ENCODE measurements around a stretch of chr3.

- PRO-cap = no peak
Observed at GRCh38 chr3:58486939-58487614, 4.8 kb upstream of the KCTD6 start.

DNA sequence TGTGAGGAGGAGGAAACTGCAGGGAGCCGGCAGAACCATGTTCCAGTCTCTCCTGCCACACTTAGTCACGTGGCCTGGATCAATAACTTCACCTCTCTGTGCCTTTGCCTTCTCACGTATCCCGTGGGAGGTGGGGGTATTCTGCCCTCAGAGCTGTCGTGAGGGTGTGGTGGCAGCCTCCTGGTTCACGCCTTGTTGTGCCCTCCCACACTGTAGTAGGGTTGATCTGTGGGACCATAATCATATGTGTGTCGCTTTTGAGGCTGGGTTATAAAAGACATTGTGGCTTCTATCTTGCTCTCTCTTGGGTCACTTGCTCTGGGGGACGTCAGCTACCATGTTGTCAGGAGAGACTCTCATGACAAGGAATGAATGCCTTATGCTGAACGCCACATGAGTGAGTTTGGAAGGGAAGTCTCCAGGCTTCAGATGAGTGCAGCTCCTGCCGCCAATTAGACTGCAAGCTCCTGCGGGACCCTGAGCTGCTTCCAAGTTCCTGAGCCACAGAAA lies 4.2 kb upstream of the KCTD6 start:
- PRO-cap = unidirectional peak, minus-strand start at position 54 of the sequence

GRCh38 chr3:58522309-58522746 lies 14.7 kb downstream of the ACOX2 start:
- PRO-cap = no peak

DNA sequence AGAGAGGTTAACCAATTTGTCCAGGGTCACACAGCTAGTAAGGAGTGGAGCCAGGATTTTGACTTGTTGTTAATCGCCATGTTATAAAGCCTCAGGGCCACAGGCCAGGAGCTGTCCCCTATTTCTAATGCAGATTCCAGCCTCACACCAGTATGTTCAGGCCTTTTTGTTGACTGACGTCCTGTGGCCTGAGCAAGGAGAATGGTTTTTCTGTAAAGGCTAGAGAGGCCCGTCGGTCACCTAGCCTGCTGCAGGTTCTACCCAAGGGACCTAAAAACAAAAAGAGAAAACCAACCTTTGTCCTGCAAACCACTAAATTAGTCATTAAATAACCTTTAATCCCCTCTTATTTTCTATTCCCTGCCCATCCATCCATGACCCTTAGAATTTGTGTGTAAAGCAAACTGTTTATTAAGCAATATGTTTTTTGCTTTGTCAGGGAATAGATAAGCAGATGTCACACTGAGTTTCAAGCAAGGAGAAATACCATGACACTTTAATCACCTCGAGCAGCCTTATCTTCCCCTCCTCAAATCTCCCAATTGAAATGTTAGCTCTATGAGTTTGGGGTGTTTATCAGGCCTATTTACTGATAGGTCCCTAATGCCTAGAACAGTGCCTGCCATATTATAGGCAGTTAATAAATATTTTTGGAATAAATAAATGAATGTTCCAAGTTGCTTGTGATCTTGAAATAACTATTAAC lies 14.0 kb downstream of the ACOX2 start:
- PRO-cap = no peak

DNA sequence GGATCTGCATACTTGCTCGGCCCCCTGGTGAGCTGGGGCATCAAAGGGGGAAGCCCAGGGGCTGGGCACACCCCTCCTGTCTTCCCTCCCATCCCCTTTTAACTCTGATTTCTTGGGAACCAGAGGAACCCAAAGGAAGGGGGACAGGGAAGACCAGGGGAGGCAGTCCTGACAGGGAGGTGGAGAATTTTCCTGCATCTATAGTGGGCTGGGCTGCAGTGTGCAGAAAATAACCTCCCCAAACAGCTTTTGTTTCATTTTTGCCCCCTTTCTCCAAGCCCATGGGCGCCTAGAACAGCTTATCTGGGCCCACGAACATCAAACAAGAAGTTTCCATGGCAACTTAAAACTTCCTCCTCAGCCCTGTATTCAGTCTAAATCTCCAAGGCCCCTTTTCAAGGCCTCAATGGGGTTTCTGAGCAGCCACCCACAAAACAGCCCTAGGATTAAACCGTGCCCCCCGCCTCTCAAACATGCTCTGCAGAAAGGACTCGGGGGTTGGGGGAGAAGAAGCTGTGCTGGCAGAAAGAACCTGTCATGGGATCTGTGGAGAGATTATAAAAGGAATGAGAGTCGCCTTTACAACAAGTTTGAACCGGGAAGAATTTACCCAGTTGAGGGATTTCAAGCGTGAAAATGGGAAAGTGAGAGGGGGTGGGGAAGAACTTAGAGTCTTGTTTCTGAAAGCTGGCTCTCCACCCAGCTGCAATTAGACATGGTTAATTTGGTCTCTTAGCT lies 4.1 kb upstream of the FAM107A start:
- PRO-cap = no peak

DNA sequence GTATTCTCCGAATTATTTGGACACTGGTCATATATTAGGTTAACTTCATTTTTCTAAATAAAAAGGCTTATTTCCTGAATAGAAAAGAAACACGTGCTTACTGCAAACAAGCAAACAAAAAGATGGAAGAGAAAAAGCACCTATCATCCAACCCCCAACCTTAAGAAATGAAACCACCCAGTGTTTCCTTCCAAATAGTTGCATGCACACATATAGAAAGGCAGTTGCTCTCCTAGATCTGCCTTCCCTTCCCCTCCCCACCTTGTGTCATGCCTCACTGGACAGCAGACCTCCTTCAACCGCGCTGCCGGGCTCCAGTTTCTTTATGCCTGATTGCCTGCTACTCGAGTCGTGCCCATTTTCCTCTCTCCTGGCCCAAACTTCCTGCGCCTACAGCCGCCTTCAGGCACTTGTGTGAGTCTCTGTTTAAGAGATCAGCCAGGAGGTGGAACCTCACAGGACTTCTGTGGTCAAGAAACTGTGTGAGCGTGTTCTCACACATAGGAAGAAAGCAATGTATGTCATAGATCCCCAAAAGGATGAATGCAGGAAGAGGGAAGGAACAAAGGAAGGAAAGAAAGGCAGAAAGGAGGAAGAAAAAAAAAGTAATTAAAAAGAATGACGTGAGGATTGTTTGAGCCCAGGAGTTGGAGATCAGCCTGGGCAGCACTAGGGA lies 8.8 kb upstream of the FAM107A start:
- PRO-cap = no peak

DNA sequence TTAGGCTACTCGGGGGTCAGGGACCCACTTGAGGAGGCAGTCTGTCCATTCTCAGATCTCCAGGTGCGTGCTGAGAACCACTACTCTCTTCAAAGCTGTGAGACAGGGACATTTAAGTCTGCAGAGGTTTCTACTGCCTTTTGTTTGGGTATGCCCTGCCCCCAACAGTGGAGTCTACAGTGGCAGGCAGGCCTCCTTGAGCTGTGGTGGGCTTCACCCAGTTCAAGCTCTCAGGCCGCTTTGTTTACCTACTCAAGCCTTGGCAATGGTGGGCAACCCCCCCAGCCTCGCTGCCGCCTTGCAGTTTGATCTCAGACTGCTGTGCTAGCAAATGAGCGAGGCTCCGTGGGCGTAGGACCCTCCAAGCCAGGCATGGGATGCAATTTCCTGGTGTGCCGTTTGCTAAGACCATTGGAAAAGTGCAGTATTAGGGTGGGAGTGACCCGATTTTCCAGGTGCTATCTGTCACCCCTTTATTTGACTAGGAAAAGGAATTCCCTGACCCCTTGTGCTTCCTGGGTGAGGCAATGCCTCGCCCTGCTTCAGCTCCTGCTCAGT lies 310.5 kb upstream of the CFAP20DC start:
- PRO-cap = no peak

DNA sequence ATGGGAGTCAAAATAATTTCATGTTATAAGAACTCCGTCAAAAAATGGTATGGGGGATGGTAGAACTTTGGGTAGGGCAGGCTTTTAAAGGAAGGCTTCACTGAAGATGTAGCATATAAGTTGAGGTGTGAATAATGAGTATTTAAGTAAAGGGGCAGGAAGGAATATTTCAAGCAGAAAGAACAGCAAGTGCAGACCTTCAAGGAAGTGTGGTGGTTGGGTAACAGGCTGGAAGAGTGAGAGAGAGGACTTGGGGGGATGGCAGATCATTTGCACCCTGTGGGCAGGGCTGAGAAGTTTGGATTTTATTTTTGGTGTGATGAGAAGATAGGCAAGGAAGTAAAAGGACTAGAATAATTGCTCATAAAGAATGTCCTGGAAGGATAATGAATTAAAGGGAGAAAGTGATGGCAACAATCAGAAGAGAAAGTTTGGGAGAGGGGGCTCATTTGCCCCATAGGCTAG lies 709.2 kb upstream of the CFAP20DC start:
- PRO-cap = no peak

GRCh38 chr3:60081689-60082131 lies 1031.9 kb upstream of the CFAP20DC start:
- PRO-cap = no peak

- PRO-cap = no peak
Observed at GRCh38 chr3:60360600-60361576, 890.4 kb downstream of the FHIT start.

DNA sequence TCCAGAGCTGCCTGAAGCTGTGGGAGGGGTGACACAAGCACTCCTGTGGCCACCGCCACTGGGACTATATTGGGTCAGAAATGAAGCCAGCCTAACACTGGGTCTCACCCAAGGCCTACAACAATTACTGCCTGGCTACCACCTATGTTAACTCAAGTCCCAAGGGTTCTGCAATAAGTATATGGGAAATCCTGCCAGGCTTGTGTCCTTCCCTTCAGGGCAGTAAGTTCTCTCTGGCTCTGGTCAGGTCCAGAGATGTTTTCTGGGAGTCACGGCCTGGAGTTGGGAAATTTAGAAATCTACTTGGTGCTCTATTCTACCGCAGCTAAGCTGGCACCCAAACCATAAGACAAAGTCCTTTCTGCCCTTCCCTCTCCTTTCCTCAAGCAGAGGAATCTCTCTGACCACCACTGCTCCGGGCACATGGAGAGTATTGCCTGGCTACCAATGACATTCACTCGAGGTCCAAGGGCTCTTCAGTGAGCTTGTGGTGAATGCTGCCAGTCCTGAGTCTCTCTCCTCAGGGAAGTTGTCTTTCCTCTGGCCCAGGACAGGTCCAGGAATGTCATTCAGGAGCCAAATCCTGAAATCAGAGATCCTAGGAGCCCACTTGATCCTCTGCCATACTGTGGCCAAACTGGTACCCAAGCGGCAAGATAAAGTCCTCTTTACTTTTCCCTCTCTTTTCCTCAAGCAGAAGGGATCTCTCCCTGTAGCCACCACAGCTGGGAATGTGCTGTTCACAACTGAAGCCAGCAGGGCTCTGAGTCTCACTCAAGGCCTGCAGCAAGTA lies 781.0 kb downstream of the FHIT start:
- PRO-cap = no peak

DNA sequence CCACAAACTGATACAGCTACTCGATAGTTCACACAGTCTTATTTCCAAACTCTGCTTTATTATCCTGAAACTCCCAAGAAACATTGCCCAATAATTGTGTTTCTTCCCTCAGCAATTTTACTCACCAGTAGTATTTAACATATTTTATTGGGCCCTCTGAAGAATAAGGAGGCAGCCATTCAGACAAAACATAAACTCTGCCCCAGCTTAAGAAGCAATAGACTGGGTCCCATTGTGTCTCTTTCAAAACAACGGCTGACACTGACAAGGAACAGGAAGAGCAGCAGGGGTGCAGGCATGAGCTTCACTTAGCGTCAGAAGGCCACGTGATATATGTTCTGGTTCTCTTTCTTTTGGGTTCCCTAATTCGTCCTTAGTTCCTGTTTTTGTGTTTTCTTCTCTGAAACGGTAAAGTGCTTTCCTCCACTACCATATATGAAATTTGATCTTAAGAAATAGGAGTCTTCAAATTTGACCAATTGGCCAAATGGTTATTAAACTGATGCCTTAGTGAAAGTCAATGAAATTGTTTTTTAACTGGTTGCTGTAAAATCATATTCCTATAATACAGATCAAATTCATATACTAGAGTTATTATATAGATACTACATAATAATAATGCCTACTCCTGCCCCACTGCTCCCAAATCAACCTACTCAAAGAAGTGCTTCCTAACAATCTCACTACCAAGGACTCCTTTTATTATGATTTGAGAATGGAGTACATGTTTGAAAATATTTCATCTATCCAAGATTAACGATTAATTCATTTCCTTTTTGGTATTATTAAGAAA lies 242.1 kb downstream of the FHIT start:
- PRO-cap = no peak

DNA sequence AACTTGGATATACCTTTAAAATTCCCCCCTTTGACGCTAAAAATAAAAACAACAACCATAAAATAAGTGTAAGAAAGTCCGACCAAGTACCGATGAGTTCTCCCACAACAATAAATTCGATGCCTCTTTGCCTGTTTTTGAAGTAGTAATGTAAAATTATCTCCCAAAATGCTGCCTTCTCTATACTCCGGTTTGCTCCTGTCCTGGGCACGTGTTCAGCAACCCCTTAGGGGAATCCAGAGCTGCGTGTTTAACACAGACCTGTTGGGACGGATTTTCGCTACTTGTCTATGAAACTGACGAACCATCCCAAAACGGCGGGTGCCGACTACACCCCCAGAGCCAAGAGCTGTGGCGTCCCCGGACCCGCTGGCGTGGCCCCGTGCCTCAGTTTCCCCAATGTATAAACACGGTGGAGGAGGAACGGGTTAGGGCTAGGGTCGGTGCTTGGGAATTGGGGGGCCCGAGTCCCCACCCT lies 550 bp downstream of the FHIT start:
- PRO-cap = no peak

DNA sequence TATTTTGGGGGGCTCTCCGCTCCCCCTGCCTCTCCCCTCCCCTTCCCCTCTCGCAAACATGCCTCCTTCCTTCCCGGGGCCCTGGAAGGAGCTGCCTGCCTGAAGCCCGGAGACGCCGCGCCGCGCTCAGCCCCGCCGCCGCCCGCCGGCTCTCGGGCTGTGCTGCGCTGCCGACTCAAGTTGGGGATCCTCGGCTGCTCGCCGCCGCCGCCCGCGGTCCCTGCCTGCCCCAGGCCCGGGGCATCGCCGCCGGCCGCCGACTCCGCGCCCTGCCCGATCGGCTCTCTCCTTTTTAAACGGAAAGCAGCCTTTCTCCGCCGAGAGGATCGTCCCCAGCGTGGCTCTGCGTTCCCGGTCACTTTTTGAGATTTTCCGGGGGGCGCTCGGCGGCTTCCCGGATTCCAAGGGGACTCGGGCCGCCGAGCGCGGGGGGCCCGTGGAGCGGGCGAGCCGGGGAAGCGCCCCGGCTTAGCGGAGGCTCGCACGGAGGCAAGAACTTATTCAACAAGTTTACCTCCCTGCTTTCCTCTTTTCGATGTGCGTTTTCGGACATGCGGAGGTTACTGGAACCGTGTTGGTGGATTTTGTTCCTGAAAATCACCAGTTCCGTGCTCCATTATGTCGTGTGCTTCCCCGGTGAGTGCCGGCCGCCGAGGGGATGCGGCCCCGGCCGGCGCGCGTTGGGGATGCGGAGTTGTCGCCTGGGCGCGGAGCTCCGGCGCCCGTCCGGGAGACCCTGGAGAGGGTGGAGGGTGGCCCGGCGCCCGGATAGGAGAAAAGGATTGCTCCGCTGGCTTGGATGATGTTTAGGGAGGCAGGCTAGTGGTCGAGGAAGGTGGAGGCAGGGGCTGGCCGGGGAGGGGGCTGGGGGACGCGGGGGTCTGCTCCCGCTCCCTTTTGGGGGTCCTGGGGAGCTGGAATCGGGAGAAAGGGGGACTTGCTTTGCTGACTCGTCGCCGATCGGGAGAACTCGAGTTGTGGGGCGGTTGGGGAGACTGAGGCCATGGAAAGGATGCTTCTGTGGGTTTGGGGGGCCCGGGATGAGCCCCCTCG lies 692 bp downstream of the PTPRG start:
- PRO-cap = no peak

- PRO-cap = unidirectional peak, minus-strand start at chr3:61563106
Observed at GRCh38 chr3:61562790-61563480, 1.6 kb downstream of the PTPRG start.

GRCh38 chr3:61637147-61637980 lies 76.0 kb downstream of the PTPRG start:
- PRO-cap = no peak

GRCh38 chr3:61642315-61643291 lies 81.2 kb downstream of the PTPRG start:
- PRO-cap = no peak

DNA sequence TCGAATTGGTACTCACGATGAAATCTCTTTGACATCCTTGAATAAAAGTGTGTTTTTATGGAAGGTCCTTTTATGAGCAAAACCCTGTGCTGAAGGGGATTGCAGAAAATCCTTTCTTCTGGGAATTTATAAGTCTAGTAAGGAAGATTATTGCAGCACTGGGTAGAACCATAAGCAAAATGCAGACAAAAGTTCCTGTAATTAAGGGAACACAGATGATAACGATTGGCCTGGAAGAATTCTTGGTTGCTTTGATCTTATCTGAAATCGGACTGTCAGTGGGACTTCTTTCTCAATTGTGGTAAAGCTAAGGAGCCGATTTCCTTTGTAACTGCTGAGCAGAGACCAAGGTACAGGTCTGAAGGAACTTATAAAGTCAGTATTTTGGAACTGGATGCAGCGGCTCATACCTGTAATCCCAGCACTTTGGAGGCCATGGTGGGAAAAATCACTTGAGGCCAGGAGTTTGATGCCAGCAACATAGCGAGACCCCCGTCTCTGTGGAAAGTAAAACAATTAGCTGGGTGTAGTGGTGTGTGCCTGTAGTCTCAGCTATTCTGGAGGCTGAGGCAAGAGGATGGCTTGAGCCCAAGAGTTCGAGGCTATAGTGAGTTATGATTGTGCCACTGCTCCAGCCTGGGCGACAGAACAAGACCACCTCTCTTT lies 346.2 kb downstream of the PTPRG start:
- PRO-cap = no peak

DNA sequence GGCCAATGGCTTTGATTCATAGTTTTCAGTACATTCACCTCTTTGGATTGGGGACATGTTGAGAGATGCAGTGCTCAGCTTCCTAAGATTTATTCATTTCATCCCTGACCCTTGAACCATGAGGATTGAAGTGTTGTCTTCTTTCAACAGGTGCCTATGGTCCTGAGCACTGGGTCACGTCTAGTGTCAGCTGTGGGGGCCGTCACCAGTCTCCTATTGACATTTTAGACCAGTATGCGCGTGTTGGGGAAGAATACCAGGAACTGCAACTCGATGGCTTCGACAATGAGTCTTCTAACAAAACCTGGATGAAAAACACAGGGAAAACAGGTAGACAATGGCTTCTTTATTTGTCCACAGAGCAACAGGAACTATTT lies 329.4 kb upstream of the C3orf14 start:
- PRO-cap = no peak

GRCh38 chr3:62096964-62097545 lies 221.8 kb upstream of the C3orf14 start:
- PRO-cap = no peak